Bile duct (tissue), 1 donor: Measurements from ENCODE around the genes NKX2-1, MIA2 and LRFN5.

GRCh38 chr14:36518649-36519372, 1.2 kb downstream of the NKX2-1 start:
- PRO-cap = no peak

DNA sequence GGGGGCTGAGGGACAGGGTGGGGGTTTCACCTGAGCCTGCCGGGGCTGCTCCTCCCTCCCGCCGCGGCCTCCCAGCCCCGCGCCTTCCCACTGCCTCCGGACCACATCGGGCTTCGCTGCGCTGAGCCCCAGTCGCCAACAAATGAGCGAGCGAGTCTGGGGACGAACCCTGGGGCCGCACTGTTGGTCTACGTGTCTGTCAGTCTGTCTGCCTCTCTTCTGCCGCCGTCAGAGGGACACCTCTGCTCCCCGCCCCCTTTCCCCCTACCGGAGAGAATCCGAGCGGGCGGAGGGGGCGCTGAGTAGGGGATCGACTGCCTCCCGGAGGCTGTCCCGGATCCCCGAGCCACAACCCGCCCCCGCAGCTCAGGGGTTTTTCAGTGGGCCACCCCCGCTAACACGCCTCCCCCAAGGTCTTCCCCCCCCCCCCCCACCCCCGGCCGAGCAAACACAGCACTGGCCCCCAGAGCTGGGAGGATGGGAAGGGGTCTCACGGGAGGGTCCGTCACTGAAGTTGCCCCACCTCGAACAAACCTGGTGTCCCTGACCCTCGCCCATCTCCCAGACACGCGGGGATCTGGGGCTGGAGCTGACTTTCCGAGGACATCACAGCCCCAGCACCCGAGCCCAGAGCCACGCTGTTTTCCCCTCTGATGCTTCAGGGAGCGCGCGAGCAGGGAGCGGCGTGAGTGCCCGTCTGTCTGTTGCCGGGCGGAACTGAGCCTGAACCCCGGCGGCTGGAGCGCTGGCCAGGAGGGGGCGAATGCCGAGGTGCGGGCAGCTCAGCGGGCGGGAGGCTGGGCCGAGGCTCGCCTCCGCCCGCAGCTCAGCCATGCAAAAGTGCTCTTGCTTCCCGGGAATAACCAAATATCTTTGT, at the start of gene NKX2-1:
Gene NKX2-1, minus strand, starts transcription at position 210 of the 877 bp plus-strand sequence.
- PRO-cap = no peak

DNA sequence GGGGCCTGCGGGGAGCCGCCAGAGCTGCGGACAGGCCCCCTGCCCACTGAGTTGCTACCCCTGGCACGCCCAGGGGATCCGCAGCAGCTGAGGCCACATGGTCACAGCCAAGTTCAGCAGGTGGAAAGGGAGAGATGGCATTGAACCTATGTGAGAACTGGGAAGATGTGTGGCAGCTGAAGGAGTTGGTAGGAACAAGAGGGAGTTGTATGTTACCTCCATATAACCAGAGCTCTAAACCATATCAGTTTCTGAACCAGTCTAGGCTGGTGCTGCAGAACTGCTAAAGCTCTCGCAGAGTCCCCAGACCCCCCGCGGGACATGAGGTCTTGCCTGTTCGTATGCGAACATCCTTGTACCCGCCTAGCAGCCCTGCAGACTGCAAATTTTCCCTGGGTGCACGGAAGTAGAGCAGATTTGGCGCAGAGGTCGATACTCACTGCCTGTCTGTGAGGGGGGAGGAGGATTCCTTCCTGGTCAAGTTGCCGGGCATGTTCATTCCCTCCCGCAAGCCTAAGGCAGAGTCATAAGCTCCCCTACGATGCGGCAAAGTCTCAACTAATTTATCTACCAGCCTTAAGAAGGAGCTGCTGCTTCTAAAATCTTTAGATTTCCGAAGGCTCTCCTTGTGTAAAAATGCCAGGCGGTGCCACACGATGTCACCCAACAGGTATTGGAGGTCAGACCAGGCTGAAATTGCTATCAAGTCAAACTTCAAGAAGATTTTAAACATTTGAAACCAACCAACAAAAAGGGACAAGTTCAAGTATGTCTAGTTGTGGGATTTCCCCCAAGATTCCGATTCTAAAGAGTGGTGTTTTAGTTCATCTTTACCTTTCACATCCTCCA, 1.8 kb upstream of the PAX9 start:
- PRO-cap = no peak

DNA sequence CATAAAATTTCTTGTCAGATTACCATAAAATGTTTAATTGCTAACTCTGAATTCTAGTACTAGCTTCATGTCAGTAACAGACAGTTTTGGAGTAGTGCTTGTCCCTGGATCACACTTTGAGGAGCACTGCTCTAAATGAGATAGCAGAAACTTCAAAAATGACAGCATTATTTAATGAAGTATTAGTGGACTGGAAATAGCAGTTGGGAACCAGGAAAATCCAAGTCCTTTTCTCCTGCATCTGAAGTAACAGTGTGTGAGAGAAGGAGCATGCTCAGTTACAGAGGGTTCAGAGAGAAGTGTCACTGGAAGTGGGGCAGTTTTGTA, 130.8 kb downstream of the MIPOL1 start:
- PRO-cap = no peak

- PRO-cap = no peak
These were observed 129.0 kb downstream of the FOXA1 start for GRCh38 chr14:37466058-37466439.

- PRO-cap = no peak
These were observed 31.1 kb downstream of the FOXA1 start for GRCh38 chr14:37563865-37564506.

DNA sequence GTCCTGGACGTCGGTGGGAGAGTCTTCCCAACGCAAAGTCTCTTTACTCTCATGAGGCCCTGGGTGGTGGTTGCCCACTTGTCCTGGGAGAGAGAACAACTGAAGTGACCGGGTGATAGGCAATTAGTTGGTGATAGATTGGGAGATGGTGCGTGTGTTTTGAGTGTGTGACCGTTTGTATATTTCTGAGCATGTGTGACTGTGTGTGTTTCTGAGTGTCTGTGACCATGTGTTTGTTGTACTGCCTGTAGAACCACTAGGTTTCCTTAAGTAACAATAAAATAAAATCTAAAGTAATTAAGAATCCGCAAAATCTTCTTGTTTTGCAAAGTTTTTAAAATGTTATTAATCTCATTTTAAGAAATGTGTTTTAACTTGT, 1.0 kb downstream of the TTC6 start:
- PRO-cap = no peak

DNA sequence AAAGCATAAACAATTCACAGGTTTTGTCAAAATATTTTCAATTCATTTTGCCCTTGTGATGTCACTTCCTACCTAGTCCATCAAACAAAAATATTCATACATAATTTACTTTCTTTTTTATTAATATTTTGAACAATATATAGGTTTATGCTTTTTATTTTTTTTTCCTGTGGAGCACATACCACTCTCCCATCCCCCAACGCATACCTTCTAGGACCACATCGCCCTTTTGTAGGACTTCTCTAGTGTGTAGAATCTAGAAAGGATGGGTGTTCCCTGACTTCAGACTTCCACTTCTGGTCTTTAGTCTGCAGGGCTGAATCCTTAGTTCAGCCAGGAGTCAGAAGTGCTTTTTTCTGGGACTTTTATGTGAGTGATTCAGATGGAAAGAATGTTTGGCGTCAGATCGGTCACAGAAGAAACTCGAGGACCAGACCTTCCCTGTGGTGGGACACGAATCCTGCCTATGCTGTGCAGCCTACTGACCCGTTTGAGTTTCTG, 165.5 kb upstream of the SSTR1 start:
- PRO-cap = no peak

- PRO-cap = no peak
These were observed 696 bp downstream of the SSTR1 start for GRCh38 chr14:38208396-38208803.

DNA sequence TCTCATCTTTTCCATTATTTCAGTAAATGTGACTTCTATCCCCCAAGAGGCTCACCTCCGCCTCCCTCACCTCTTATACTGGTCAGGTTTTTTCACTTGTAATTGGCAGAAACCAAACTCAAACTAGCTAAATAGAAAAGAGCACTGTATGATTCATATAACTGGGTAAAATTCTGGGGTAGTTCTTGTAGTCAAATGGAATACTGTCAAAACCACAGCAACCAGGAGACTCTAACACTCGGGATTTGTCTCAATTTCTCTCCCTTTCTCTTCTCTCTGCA, 14.9 kb upstream of the CLEC14A start:
- PRO-cap = no peak

DNA sequence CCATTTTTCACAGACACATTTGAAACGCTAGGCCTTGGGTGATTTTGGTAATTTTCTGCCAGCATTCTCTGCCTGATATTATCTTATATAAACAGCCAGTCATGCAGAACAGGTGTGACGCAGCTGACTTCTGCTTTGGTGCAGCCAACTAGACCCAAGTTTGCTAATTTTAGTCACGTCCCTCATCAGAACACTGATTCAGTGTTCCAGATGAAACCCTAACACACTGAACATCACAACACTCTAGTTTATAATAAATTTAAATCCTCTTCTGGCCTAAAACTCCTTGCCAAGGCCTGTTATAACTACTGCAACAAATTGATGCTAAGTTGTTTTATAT, 386.1 kb downstream of the SEC23A start:
- PRO-cap = no peak

DNA sequence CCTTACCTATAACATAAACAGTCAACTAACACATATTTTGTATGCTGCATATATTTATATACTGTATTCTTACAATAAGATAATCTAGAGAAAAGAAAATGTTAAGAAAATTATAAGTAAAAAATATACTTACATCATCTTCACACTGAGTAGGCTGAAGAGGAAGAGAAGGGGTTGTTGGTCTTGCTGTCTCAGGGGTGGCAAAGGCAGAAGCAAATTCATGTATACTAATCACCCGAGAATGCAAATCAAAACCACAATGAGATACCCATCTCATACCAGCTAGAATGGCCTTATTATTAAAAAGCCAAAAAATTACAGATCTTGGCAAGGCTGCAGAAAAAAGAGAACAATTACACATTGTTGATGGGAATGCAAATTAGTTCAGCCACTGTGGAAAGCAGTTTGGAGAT, 155.0 kb downstream of the SEC23A start:
- PRO-cap = no peak

DNA sequence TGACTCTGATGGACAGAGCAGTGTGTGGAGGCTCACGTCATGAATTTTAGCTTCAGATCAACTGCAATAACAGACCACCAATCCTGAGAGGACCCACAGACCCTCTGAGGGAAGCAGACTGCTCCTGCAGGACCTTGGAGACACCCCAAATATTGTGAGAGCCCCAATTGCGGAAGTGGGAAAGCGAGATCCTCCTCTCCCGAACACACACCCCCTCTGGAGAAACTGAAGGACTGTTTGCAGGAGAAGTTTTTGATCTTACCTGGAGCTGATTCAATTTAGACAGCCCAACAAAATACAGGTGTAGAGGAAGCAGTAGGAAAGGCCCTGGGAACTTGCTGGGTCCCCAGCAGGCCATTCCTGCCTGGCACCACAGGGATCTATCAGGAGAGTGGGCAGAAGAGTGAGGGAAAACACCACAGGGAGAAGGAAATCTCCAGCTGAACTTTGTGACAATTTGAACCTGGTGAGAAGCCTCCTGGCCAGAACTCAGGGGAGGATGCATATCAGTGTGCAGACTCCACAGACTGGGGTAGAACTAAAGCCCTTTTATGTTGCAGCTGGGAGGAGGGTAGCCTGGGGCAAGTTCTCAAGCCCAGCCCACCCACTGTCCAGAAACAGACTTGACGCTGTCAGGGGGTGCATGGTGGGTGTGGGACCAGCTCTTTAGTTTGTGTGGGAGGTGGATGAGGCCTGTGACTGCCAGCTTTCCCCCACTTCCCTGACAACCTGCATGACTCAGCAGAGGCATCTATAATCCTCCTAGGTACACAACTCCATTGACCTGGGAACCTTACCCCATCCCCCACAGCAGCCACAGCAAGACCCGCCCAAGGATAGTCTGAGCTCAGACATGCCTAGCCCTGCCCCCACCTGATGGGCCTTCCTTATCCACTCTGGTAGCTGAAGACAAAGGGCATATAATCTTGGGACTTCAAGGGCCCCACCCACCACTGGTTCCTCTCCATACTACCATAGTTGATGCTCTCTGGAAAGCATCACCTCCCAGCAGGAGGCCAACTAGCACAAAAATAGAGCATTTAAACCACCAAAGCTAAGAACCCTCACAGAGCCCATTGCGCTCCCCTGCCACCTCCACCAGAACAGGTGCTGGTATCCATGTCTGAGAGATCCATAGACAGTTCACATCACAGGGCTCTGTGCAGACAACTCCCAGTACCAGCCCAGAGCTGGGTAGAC, 28.7 kb downstream of the PNN start:
- PRO-cap = no peak

DNA sequence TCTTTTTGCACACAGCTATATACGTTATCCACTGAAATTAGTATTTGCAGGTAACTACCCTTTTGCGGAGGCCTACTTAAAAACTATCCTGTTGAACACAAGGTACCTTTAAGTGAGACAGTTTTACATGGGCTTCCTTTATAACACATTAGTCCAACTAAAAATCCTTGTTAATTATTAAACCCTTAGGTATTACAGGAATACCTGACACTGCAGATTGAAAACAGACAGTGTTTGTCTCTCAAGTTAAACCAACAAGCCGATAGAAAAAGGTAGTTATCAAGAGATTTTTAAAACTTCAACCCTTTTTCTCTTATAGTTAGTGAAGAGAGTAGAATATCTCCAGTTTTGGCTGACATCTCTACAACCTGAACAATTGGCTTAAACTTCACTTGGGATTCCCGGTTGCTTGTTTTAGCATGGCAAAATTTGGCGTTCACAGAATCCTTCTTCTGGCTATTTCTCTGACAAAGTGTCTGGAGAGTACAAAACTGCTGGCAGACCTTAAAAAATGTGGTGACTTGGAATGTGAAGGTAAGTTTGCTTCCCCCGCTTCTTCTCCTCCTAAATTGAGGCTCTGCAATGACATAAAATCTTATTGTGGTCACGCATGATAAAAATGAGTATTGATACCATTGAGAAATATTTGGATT, at the start of gene MIA2:
Gene MIA2, plus strand, starts transcription at position 220 of the 653 bp plus-strand sequence.
- PRO-cap = unidirectional peak, plus-strand start at position 200 of the sequence

DNA sequence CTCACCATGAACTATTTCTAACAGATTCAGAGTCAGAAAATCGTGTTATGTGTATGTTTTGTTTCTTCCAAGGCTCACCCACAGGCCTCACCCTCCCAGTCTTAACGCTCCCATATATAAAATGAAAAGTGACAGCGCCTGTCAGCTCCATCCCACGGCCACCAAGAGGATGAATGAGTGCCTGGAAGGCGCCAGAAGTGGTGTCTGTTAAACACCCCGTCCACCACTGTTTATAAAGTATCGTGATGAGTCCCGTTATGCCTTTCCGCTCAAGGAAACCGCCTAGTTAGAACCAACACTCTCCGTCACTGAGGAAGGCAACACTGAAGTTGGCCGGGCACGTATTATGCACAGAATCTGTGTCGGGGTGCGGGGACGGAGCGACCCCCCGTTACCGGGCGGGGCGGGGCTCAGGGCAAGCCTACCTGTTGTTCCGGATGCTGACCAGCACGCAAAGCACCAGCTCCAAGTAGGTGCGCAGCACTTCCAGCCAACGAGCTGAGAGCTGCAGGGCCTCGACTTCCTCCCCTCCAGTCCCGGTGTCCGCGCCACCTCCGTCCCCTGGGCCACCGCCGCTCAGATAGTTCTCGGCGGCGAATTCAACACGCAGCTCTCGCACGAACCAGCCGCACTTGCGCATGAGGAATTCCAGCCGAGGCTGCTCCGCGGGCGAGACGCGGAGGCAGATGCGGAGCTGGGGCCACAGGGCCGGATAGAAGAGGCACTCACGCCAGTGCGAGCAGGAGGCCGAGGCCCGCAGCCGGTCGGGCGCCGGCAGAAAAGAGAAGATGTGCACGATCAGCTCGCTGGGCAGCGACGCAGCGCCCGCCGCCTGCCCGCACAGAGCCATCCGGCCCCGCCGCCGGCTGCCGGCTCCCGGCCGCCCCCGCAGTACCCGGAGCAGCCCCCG, 839 bp downstream of the FBXO33 start:
- PRO-cap = bidirectional peak, plus-strand start at position 483 of the sequence, minus-strand start at position 228 of the sequence; bidirectional peak, plus-strand start at position 629 of the sequence, minus-strand start at position 582 of the sequence; unidirectional peak, minus-strand start at position 790 of the sequence

- PRO-cap = no peak
These were observed 652.2 kb upstream of the LRFN5 start for GRCh38 chr14:40954154-40955186.

GRCh38 chr14:41605169-41605749, 1.4 kb upstream of the LRFN5 start:
- PRO-cap = bidirectional peak, plus-strand start at chr14:41605396, minus-strand start at chr14:41605312

- PRO-cap = bidirectional peak, plus-strand start at chr14:41606733, minus-strand start at chr14:41606543; bidirectional peak, plus-strand start at chr14:41607337, minus-strand start at chr14:41607034; bidirectional peak, plus-strand start at chr14:41607571, minus-strand start at chr14:41607486
These were observed at the start of gene LRFN5 for GRCh38 chr14:41606670-41607705. Gene LRFN5 (plus strand): TSS chr14:41606876.

- PRO-cap = no peak
These were observed 314.1 kb downstream of the FSCB start for GRCh38 chr14:44193012-44193438.

- PRO-cap = no peak
These were observed 21.2 kb downstream of the TOGARAM1 start for GRCh38 chr14:44982950-44983805.